Vagina (tissue), 1 donor: ENCODE measurements around the genes SVIP and BBOX1.

DNA sequence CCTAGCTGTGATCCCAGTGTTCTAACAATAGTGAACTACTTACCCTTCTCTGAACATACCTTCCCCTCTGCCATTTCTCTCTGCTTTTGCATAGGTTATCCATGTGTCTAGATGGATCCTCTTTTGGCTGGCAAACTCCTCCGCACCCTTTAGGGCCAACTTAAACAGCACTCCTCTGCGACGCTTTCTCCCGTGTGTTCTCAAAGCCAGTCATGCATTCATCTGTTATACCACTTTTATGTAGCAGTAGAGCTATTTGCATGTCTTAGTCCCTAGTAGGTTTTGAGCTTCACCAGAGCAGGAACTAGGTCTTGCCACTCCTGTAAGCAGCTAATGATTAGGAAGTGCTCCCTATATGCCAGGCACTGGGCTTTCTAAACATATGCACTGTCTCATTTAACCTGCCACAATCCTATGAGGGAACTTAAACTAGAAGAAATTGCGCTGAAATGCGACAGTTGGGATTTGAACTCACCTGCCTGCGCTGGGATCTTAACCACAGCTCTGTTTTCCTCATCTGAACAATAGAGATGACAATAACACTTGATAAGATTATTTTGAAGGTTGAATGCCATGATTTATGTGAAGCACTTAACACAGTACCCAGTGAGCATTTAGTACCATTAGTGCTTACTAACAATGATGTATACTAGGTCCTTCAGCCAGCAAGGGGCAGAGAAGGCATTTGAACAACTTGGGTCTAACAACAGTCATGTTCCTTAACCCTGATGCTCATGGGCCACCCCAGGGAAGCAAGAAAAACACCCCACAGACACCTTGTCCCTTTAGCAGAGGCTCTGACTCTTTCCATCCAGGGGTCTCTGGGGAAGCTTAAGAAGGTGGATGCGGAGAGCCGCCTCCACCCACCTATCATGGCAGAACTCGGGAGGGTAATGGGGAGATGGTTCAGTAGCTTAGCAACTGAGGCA is 180.6 kb downstream of the DBX1 start:
- PRO-cap: no peak
- RAMPAGE, long total RNA: start-site peak on the plus strand centred at position 311 of the sequence, 146 bp wide, 6 reads; start-site peak on the plus strand centred at position 738 of the sequence, 317 bp wide, 7 reads

DNA sequence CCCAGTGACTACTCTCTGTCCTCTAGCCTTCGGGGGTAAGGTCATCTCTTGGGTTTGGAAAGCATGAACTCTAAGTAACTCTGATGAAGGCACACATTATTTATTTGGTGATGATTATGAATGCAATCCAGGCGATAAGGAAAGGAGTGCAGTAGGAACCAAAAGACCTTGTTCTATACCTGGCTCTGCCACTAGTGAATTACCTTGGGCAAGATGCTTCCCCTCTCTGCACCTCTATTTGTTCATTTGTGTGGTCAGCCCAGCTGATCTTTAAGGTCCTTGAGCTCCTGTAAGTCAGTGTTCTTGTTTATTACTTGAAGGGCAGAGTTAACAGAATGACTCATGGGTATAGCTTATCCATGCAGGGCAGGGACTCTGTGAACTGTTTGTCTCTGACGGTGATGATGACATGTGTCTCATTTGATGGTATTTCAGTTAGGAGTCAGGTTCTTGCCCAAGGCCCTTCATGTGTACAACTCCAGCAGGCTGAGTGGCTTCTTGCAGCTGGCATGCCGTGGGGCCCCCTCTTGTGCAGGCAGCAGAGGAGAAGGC is 165.3 kb downstream of the DBX1 start:
- PRO-cap: no peak
- RAMPAGE, long total RNA: no peak

DNA sequence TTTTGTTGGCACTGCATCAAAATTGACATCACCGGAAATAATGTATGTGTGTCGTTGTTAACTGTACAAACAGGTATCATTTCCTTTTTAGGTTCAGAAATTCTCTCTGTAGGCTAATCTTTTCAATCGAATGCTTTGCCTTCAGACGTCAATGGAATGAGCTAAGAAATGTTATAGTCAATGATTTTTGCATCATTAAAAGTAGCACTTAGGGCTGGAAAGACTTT is 137.9 kb downstream of the DBX1 start:
- PRO-cap: no peak
- RAMPAGE, long total RNA: no peak

DNA sequence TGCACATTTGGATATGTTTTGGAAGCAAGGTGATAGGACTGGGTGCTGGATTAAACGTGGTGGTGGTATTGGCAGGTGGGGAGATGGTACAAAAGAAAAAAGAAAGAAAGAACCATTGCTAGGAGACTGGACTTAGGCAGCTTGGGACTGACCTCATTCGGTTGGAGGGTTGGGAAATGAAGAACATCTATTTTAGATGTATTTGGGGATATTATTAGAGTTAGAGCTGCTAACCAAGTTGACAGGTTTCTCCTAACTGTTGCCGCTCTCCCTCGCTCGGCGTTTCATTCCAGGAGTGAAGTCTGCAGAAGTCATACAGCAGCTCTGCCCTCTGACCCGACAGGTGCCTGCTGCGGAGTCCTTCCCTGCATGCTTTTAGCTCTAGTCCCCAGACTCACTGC is 125.1 kb downstream of the DBX1 start:
- PRO-cap: no peak
- RAMPAGE, long total RNA: no peak

GRCh38 chr11:20120875-20121643 is 39.2 kb downstream of the DBX1 start:
- PRO-cap: no peak
- RAMPAGE, long total RNA: no peak

GRCh38 chr11:20357282-20357724 is 6.2 kb upstream of the HTATIP2 start:
- PRO-cap: no peak
- RAMPAGE, long total RNA: no peak

- PRO-cap: no peak
- RAMPAGE, long total RNA: no peak
Measured at GRCh38 chr11:22082842-22083183, 110.1 kb upstream of the ANO5 start.

DNA sequence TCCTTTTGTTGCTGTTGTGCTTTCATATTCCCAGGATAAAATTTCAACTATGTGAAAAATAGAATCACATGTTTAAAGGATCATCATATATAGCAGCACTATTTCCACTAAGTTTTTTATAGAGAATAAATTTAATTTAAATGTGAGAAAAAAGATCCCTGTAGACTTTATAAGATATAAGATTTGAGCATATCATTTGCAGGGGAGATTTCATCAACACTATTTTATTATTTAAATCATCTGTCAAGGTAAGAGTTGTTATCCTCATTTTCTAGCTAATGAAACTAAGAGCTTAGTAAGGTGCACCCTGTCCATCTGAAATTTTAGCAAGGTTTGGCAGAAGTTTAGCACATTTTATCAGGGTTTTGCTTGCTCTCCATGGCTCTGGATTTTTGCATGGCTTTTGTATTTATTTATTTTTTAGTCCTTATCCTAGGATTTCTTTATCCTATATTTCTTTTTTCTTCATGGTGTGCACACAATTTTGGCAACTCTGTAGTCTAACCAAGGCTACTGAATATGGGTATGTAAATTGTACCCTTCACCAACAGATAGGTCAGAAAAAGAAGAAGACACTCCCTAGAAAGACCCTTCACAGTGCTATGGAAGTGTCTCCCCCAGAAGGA is 9.3 kb downstream of the GAS2 start:
- PRO-cap: no peak
- RAMPAGE, long total RNA: no peak

GRCh38 chr11:22679999-22680611 is 13.7 kb downstream of the GAS2 start:
- PRO-cap: no peak
- RAMPAGE, long total RNA: no peak

- PRO-cap: no peak
- RAMPAGE, long total RNA: no peak
Measured at GRCh38 chr11:22785268-22785467, 44.4 kb downstream of the SVIP start.

GRCh38 chr11:22829105-22830362 is at the start of gene SVIP:
Gene SVIP, minus strand, starts transcription at chr11:22829801.
- PRO-cap: unidirectional peak, plus-strand start at chr11:22829414; unidirectional peak, minus-strand start at chr11:22829834
- RAMPAGE, long total RNA: start-site peak on the minus strand at chr11:22829801-22829855, 761 reads

DNA sequence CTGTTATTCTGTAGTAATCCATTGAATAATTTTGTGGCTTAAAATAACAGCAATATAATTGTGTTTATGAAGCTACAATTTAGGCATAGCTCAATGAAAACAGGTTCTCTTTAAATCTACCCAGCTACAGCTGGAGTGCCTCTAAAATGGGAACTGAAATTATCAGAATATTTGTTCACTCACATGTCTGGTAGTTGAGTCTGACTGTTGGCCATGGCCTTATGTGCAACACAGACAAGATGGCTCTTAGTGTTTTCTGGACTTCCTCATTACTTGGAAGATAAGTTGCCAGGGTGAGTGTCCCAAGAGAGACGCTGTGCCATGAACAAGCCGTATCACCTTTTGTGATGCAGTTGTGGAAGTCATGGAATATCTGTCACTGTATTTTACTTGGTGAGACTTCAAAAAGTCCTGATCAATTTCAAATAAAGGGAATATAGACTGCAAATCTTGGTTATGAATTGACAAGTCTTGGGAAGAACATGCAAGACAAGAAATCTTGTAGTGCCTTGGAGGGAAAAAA is 244.3 kb upstream of the ANO3 start:
- PRO-cap: no peak
- RAMPAGE, long total RNA: no peak

DNA sequence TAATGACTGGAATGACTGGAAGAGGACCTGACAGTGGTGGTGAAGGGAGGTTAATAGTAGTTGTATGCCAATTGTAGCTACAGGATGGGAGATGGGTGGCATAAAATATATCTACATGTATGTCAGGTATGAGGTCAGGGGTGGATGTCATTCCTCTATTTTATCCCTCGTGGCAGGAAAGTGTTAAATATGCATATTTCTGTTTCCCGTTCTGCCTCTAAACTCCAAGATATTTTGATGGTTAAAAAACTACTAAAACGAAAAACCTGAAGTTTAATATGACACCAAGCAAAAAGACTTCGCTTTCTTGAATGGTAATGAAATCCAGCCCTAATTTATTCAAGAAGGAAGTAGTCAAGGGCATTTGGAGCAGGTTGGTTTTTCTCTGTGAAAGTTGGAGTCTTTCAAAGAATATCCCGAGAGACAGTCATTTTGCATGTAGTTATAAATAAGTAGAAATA is 51.3 kb downstream of the SLC5A12 start:
- PRO-cap: no peak
- RAMPAGE, long total RNA: no peak

- PRO-cap: no peak
- RAMPAGE, long total RNA: no peak
Measured at GRCh38 chr11:26847412-26848135, 125.7 kb upstream of the SLC5A12 start.

DNA sequence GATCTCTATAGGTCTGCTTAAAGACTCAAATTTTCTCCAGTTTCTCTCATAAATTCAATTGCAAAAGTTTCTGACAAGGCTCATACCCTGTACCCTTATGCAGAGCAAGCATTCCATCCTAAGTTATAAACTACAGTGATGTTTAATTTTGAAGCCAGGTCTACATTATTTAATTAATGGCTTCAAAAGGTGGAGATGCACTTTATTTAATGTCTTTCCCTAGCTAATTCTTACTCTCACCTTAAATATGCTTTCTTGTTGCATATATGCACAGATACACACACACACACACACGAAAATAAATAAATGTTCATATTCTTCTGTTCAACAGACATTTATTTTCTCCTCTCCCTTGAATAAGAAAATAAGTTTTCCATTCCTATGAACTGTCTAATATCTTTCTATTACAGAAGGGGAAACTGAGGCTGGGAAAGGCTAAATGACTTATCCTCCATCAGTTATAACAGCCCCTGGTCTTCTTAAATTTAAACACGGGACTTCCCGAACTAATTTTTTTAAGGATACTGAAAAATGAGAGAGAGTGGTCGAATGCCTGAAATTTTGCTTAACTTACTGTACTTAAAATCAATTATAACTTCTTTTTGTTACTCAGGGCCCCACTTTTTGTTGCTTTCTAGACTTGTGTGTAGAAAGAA is 2.6 kb downstream of the FIBIN start:
- PRO-cap: no peak
- RAMPAGE, long total RNA: start-site peak on the plus strand centred at position 288 of the sequence, 80 bp wide, 43 reads

GRCh38 chr11:27040193-27041162 is at the start of gene BBOX1:
Gene BBOX1, plus strand, starts transcription at chr11:27040815.
- PRO-cap: no peak
- RAMPAGE, long total RNA: no peak

DNA sequence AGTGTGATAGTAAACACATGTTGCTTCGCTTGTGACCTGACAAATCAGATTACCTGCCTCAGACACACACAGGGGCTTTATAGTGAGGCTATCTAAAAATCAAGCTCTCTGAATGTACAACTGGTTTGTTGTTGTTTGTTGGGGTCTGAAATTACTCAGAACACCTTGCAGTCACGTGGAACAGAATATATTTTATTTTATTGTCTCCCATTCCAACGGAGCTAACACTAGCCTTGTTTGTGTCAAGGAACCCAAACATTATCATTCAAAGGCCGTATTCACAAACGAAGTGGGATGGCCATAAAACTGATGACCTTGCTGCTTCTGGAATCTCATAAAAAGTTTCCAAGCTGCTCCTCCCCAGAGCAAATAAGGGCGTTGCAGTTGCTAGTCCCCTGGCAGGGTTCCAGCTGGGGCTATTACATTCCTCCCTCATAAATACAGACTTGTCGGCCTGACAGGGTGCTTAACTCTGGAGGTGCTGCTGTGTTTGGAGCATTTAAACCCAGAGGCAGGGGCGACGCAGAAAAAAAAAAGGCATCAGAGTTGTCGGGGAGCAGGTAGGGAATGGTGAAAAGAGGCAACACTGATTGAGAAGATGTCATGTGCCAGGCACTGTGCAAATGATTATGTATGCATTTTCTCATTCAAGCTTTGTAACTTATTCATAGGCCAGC is 161.1 kb downstream of the CCDC34 start:
- PRO-cap: no peak
- RAMPAGE, long total RNA: no peak

DNA sequence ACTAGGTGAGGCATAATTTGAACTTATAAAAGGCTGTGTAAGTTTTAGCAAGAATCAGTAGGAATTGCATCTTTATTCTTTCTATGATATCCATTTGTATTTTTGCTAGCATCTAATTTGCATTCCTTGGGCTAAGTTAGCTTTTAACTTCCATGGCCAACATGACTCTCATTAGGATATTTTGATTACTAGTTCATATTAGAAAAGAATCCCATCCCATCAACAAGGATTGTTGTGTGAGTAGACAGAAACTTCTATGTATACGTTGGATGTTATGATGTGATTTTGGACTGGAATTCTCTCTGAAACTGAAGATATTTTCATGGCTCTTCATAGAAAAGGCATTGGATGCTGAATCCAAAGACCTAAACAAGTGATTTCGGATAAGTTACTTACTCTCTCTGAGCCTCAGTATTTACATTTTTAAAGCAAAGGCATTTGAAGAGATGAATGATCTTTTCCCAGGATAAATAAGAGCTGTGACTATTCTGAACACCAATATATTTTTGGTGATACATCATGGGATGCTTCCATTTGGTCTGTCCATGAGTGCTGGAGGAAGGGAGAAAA is 104.7 kb downstream of the CCDC34 start:
- PRO-cap: no peak
- RAMPAGE, long total RNA: no peak

GRCh38 chr11:27375150-27375890 is 12.3 kb upstream of the CCDC34 start:
- PRO-cap: no peak
- RAMPAGE, long total RNA: no peak

DNA sequence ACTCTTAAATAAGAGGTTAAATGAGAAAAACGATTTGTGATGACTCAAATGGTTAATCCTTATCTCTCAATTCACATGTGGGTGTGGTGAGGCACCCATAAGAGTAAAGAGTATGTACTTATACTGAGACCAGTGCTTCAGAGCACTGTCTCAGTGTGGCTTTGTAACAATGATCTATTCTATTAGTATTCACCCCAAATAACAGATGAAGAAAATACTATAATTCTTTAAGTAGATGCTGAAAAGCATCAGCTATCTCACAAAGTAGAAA is 25.1 kb upstream of the CCDC34 start:
- PRO-cap: no peak
- RAMPAGE, long total RNA: no peak